ENCODE measurements around a stretch of chr5.

DNA sequence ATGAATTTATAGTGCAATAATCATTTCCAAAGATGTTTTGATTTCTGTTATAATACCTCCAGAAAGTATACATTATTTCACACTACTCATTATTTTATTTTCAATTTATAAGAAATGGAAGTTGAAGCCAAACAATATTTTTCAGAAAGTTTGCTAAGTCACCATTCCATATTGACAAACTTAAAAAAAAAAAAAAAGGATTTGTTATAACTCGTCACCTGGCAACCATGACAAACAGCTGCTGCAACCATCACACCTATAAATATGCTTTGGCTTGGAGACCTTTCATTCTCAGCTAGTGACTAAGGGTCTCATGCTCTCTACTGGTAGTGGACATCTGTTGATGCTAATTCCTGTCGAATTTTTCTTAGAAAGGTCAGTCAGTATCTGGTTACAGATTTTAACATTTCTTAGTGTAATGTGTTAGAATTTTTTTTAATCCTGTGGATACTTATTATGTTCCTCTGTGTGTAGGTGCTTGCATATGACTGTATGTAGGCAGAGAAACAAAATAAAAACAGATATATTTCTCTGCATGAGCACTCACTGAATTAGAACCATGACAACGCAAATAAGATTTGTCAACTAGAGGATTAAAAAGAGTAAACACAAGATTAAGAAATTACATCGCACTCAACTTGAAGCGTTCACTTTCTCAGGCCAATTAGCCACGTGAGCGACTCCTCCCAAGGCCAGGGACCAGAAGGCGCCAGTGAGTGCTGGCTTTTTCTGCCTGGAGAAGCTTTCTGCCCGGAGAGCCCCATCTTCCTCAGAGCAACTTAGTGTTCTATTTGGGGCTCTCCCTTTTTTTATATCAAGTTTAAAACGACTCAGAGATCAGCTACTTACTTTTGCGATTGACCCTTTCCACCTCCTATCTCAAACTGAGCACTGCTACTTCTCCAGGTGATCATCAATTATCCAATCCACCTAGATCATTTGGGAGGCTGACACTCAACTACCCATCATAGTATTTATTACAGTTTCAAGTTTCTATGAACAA, 27.0 kb upstream of the ZNF622 start:
- PRO-cap: no peak

DNA sequence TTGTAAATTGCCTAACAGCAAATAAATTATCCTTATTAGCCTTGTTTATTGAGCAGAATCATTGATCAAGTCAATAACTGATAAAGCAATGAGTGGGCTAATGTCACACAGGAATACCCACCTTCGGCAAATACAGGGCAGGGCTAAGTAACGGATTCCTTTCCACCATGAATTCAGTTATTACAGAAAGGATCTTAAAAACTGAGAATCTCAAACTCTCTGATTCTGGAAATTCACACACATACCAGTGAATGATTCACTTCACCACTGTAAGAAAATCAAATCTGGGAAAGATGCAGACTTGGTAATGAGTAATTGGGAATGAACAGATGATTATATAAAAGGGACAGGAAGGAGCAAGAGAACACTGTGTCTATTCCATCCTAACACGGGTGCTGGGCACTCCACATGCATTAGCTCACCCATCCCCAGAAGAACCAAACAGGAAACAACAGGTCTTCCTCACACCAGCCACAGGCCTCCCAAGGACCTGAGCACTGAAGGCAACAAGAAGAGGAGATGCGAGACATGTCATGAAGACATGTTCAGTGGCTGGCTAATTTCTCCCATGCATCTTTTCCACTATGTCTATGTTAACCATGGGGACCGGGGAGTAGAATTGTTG, 74.8 kb upstream of the ZNF622 start:
- PRO-cap: no peak

- PRO-cap: no peak
These were observed 74.5 kb downstream of the RETREG1 start for GRCh38 chr5:16542041-16542931.

DNA sequence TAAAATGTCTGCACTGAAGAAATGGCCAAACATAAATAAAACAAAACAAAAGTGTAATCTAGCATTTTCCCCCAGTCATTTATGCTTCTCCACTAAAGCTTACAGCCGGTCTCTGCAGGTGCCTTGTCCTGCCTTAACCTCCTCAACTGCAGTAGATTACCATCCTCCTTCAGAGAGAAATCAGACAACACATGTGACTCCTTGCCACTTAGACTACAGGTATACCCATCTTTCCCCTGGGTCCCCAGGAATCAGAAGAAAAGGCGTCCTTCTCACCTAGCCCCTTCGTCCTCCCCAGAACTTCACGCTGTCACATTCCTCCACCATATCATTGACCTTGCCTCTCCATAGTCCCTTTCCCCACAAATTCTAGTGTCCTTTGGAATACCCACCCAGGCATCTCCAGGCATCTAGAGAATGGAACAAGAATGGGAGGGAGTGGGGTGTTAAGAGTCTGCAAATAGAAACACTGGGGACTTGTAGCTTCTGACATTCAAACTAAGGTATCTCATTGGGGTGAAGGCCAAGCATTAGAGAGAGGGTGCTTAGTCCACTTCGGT, 11.6 kb downstream of the RETREG1 start:
- PRO-cap: no peak

- PRO-cap: no peak
These were observed 8.2 kb upstream of the RETREG1 start for GRCh38 chr5:16624882-16625448.

- PRO-cap: no peak
These were observed 94.1 kb upstream of the RETREG1 start for GRCh38 chr5:16710825-16711461.

DNA sequence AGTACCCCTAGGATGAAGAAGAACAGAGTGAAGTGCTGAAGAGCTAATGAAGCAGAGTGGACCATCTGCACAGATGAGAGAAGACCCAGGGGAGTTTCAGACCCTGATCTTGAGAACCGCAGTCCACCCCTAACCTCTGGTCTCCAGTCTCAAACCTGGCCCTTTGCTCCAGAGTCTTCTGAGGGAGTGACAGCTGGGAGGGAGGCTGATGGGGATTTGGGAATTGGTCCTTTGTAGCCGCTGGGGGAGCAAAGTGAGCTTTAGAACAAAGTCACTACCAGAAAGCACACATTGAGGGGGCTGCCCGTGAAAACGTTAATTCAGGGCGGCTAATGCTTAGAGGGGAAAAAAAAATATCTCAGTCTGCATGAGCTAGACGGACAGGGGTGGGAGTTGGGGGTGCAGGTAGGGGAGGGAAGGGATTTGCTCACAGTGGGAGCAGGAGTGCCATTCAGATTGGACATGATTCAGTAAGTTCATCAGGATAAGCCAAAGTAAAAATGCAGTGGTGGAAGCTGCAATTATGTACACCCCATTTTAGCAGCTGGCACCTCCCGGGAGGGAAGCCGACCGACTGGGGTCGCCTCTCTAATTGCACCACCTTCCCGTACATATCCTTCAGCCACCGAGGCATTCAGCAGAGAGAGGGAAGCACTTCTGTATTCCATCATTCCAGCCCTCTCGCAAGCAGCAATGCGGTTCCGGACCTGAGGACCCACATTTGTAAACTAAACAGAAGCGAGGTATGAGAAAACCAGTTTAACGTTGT, 123.4 kb upstream of the RETREG1 start:
- PRO-cap: no peak

DNA sequence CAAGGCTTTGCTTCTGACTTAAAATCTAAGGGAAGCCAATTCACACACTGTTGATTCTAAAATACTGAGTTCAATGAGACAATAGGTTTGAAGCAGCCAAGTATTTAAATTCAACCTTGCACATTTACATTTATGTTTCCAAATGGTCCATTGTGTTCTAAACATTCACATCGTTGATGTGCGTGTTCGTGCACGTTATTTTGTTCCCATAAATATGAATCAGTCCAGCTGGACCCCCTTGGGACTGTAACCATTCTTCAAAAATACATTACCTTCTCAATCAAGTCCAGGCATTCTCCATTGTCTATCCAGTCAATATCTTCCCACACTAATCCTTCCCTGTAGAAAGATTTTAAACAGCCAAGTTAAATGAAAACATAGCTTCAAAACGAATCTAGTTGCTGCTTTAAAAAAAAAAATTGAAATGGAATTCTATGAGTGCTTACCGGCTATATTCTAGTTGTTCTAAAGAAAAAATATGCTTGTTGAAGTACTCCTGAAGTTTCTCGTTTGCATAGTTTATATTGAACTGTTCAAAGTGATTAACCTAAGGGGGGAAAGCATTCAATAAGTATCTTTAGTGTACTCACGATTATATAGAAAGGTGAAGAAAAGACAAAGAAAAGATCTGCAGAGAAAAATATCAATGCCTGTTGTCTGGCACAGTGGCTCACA, 146.5 kb upstream of the RETREG1 start:
- PRO-cap: no peak

DNA sequence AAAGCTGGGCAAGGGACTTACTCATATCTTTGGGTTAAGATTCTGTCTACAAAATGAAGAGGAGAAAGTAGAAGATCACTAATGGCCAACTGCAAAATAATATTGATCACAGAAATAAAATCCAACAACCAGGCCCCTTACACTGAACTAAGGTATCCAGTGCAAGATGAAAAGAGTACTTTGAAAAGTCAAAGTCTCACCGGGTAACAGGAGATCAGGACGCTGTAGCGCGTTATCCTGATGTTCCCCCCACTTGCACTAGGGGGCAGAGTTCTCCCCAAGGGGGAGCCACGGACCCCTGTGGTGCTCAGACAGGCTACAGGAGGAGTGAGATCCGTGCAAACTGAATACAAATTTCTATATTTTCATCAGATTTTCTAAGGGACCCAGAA, 2.1 kb downstream of the MYO10 start:
- PRO-cap: no peak

DNA sequence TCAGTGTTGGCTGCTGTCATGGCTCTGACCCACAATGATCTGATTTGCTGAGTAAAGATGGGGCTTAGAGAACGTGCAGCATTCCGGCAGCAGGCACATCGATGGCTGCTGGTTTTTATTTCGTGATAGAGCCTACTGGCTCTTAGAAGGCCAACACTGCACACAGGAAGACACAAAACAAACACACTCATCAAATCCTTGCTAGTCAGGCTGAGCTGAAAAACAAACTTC, 88.3 kb upstream of the BASP1 start:
- PRO-cap: no peak

DNA sequence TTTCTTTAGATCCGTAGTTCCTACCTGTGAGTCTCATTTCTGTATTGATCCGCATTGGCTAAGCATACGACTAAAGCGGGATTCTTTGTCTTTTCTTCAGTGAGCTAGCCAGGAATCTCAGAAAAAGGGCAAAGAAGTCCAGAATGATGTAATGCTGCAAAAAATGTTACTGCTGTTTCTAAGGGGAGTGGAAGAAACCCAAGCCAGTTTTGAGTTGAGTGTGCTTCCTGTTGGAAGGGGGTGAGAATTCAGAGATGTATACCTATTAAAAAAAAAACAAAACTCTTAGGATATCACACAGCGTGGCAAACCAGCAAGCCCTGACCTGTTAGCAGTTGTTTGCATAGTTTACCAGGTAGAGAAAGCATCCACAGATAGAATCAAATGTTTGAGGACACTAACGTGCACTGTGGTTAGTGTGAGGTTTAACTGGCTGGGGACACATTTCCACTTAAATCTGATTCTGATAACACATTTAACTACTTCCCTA, 11.4 kb downstream of the BASP1 start:
- PRO-cap: no peak

DNA sequence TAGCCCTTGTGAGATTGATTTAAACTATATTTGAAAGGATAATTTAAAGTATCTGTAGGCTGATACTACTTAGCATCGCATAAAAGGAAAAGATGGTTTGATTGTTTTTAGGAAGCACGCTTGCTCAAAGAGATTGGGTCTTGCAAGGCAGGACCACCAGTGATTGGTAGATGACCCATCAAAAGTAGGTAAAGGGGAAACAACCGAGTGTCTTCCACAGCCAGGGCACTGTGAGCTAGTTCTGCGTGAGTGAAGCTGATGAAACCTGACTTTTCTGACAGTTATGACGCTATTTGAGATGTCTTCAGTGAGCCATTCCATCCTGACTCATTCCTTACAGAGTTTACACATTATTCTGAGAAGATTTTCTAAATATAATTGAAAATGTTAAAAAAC, 49.6 kb downstream of the BASP1 start:
- PRO-cap: no peak

DNA sequence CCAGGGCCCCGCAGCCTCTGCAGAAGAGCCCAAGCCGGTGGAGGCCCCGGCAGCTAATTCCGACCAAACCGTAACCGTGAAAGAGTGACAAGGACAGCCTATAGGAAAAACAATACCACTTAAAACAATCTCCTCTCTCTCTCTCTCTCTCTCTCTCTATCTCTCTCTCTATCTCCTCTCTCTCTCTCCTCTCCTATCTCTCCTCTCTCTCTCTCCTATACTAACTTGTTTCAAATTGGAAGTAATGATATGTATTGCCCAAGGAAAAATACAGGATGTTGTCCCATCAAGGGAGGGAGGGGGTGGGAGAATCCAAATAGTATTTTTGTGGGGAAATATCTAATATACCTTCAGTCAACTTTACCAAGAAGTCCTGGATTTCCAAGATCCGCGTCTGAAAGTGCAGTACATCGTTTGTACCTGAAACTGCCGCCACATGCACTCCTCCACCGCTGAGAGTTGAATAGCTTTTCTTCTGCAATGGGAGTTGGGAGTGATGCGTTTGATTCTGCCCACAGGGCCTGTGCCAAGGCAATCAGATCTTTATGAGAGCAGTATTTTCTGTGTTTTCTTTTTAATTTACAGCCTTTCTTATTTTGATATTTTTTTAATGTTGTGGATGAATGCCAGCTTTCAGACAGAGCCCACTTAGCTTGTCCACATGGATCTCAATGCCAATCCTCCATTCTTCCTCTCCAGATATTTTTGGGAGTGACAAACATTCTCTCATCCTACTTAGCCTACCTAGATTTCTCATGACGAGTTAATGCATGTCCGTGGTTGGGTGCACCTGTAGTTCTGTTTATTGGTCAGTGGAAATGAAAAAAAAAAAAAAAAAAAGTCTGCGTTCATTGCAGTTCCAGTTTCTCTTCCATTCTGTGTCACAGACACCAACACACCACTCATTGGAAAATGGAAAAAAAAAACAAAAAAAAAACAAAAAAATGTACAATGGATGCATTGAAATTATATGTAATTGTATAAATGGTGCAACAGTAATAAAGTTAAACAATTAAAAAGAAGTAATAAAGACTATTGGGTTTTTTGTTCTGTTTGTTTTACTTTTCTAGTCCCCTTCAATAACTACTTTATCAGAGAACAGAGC, 58.7 kb downstream of the BASP1 start:
- PRO-cap: no peak

DNA sequence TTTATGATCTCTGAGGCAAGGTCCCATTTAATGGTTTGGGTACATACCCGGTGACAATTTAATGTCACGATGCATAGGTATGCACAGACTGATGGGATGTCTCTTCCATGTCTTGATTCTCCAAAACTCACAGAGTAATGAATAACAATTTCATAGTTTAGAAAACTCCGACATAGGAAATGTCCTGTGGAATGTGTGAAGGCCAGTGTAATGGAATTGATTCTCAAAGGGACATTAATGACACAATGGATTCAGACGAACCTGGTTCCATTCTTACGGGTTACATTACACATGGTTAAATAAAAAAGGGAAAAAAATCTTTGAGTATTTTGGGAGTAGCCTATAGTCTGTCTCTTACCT, 60.1 kb downstream of the BASP1 start:
- PRO-cap: no peak

GRCh38 chr5:17311309-17311655, 93.9 kb downstream of the BASP1 start:
- PRO-cap: no peak

DNA sequence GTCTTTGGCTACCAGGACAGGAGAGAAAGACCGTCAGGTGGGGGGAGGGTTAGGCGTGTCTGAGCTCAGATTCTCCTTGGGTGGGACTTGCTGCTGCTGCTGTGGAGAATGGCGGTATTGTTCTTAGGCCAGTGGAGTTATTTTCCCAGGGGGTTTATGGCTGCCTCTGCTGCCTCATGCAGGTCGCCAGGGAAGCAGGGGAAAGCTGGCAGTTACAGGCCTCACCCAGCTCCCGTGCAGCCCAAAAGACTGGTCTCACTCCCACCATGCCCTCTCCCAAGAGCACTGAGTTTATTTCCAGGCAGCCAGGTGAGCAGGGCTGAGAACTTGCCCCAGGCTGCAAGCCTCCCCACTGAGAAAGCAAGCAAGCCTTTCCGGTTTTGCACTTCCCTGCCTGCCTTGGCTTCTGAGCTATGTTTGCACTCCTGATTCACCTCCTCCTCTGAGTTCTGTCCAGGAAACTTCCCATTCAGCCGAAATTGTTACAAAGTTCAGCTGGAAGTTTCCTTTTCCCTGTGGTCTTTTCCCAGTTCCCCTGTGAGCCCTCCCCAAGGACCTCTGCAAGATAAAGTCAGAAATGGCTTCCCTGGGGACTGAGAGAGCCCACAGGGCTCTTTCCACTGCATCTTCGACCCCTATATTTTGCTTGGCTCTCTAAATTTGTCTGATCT, 296.1 kb upstream of the H3Y1 start:
- PRO-cap: no peak

DNA sequence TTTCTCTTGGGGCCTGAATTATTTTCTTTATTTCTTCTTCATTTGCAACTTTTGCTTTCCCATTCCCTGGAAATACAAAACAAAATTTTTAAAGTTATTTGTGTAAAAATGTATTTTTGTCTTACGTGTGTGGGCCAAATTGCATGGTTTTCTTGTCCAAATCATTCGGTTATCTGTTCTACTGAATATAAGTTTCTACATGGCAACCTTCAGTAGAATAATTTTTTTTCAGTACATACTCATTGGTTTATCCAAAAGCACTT, 672.6 kb upstream of the H3Y1 start:
- PRO-cap: no peak

DNA sequence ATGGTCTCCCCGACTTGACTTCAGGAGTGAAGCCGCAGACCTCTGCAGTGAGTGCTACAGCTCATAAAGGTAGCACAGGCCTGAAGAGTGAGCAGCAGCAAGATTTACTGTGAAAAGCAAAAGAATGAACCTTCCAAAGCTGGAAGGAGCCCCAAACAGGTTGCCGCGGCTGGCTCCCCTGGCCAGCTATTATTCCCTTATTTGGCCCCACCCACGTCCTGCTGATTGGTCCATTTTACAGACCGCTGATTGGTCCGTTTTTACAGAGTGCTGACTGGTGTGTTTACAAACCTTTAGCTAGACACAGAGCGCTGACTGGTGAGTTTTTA, 624.9 kb upstream of the CDH18 start:
- PRO-cap: no peak

DNA sequence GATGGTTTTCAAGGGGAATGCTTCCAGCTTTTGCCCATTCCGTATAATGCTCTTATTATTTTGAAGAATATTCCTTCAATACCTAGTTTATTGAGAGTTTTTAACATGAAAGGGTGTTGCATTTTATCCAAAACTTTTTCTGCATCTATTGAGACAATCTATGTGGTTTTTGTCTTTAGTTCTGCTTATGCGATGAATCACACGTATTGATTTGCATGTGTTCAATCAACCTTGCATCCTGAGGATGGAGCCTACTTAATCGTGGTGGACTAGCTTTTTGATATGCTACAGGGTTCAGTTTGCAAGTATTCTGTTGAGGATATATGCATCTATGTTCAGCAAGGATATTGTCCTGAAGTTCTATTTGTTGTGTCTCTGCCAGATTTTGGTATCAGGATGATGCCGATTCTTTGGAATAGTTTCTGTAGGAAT, 1070.3 kb upstream of the CDH18 start:
- PRO-cap: no peak

GRCh38 chr5:23013433-23014084, 160.4 kb upstream of the CDH12 start:
- PRO-cap: unidirectional peak, minus-strand start at chr5:23013807